HepG2 (cell line): ENCODE results near the genes SYNGR2 and BIRC5.

DNA sequence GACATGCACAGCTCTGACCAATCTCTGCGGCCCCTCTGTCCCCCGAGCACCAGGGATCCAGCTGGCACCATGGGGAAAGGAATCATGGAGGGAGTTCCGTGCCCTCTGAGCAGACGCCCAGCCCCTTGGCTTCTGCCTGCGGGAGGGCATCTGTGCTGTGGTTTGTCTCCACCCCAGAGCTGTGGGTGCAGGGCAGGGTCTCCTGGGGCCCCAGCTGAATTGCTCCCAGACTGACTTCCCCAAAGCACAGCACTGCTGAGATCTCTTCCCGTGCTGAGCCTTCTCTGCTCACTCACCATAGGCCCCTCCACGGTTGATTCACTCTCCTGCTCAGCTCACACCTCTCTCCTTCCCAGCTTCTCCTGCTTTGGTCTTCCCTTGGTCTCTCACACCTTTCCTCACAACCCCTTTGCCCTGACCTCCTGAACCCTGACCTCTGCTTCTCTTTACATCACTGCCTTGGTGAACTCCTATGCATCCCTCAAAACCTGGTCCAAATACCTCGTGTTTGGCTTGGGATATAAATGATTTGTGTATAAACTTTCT lies 124.7 kb downstream of the SEPTIN9 start:
- RRBS, 2 experiments = no CpG with 5 or more reads among the region's 8 CpGs
CAGE:
- cytosol, long polyA minus RNA = no peak
- cytosol, long polyA plus RNA = no peak
- long polyA plus RNA = no peak
- nucleus, long polyA minus RNA = no peak
- nucleus, long polyA plus RNA = no peak

- RRBS, 2 experiments = 91 to 97% methylated on average over 8 of the region's 32 CpGs
CAGE:
- cytosol, long polyA minus RNA = no peak
- cytosol, long polyA plus RNA = no peak
- long polyA plus RNA = no peak
- nucleus, long polyA minus RNA = no peak
- nucleus, long polyA plus RNA = no peak
Observed at GRCh38 chr17:77408850-77409756, 127.8 kb downstream of the SEPTIN9 start.

- RRBS, 2 experiments = 93 to 100% methylated on average over 2 of the region's 26 CpGs
CAGE:
- cytosol, long polyA minus RNA = no peak
- cytosol, long polyA plus RNA = no peak
- long polyA plus RNA = no peak
- nucleus, long polyA minus RNA = no peak
- nucleus, long polyA plus RNA = no peak
Observed at GRCh38 chr17:77417398-77418367, 136.4 kb downstream of the SEPTIN9 start.

DNA sequence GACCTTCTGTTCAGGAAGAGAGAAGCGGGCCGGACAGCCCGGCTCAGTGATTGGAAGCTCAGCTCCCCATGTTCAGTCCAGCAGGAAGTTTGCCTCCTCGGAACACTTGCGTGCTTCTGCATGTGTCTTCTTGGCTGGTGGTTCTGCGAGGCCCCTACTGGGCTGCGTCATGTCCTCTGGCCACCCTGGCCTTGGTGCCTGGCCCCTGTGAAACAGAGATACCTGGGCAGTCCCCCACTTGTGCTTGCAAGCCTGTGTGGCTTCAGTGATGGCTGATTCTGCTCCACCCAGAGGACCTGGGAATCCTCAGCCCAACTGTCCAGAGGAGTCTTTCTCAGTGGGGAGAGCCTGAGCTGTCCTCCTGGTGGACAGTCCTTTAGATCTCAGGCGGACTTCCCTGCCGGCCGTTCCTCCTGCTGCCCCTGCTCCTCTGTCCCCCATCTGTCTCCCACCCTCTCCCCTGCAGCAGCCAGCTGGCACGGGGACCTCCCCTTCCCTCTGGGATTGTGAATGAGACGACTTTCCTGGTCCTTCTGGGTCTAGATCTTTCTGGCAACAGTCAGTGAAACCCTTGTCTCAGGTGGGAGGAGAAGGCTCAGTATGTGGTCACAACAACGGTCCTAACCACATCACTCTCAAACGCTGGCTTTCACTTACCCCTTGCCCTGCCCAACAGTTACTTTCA lies 139.1 kb downstream of the SEPTIN9 start:
- RRBS, 2 experiments = 40% methylated on average over 2 of the region's 14 CpGs
CAGE:
- cytosol, long polyA minus RNA = no peak
- cytosol, long polyA plus RNA = no peak
- long polyA plus RNA = no peak
- nucleus, long polyA minus RNA = no peak
- nucleus, long polyA plus RNA = no peak

- RRBS, 2 experiments = no CpG with 5 or more reads among the region's 10 CpGs
CAGE:
- cytosol, long polyA minus RNA = no peak
- cytosol, long polyA plus RNA = no peak
- long polyA plus RNA = no peak
- nucleus, long polyA minus RNA = no peak
- nucleus, long polyA plus RNA = no peak
Observed at GRCh38 chr17:77472541-77473390, 191.5 kb downstream of the SEPTIN9 start.

GRCh38 chr17:77572014-77572691 lies 290.9 kb downstream of the SEPTIN9 start:
- RRBS, 2 experiments = no CpG with 5 or more reads among the region's 20 CpGs
CAGE:
- cytosol, long polyA minus RNA = no peak
- cytosol, long polyA plus RNA = no peak
- long polyA plus RNA = no peak
- nucleus, long polyA minus RNA = no peak
- nucleus, long polyA plus RNA = no peak

- RRBS, 2 experiments = 0 to 7% methylated on average over 2 of the region's 13 CpGs
CAGE:
- cytosol, long polyA minus RNA = no peak
- cytosol, long polyA plus RNA = no peak
- long polyA plus RNA = no peak
- nucleus, long polyA minus RNA = no peak
- nucleus, long polyA plus RNA = no peak
Observed at GRCh38 chr17:77601963-77602910, 320.9 kb downstream of the SEPTIN9 start.

- RRBS, 2 experiments = 21% methylated on average over 2 of the region's 4 CpGs; no CpG with 5 or more reads in 1 of the 2 experiments
CAGE:
- cytosol, long polyA minus RNA = no peak
- cytosol, long polyA plus RNA = no peak
- long polyA plus RNA = no peak
- nucleus, long polyA minus RNA = no peak
- nucleus, long polyA plus RNA = no peak
Observed at GRCh38 chr17:77810443-77810912, 148.0 kb upstream of the TNRC6C start.

- RRBS, 2 experiments = no CpG with 5 or more reads among the region's 6 CpGs
CAGE:
- cytosol, long polyA minus RNA = no peak
- cytosol, long polyA plus RNA = no peak
- long polyA plus RNA = no peak
- nucleus, long polyA minus RNA = no peak
- nucleus, long polyA plus RNA = no peak
Observed at GRCh38 chr17:77886788-77887313, 71.7 kb upstream of the TNRC6C start.

GRCh38 chr17:78131466-78131875 lies 900 bp downstream of the TMC8 start:
- RRBS, 2 experiments = 91 to 93% methylated on average over 12 of the region's 36 CpGs
CAGE:
- cytosol, long polyA minus RNA = no peak
- cytosol, long polyA plus RNA = no peak
- long polyA plus RNA = no peak
- nucleus, long polyA minus RNA = no peak
- nucleus, long polyA plus RNA = no peak

GRCh38 chr17:78141757-78142887 lies 4.1 kb upstream of the C17orf99 start:
- RRBS, 2 experiments = no CpG with 5 or more reads among the region's 31 CpGs
CAGE:
- cytosol, long polyA minus RNA = no peak
- cytosol, long polyA plus RNA = no peak
- long polyA plus RNA = no peak
- nucleus, long polyA minus RNA = no peak
- nucleus, long polyA plus RNA = no peak

- RRBS, 2 experiments = no CpG with 5 or more reads among the region's 12 CpGs
CAGE:
- cytosol, long polyA minus RNA = no peak
- cytosol, long polyA plus RNA = no peak
- long polyA plus RNA = no peak
- nucleus, long polyA minus RNA = no peak
- nucleus, long polyA plus RNA = no peak
Observed at GRCh38 chr17:78147210-78148096, 1.3 kb downstream of the C17orf99 start.

DNA sequence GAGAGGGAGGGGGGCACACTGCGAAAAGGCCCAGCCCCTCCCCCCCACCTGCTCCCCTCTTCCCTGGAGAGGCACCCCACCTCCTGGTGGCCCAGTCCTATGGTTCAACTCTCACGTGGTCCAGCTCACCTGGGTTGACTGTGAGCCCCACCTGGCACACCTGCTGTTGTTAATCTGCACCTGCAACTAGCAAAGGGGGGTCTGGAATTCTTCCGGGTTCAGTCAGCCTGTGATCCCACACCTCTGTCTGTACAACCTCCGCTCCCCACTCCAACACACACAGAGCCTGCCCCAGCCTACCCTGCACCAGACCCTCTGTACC lies 1.9 kb upstream of the SYNGR2 start:
- RRBS, 2 experiments = 13% methylated on average over 1 of the region's 4 CpGs; no CpG with 5 or more reads in 1 of the 2 experiments
CAGE:
- cytosol, long polyA minus RNA = no peak
- cytosol, long polyA plus RNA = no peak
- long polyA plus RNA = no peak
- nucleus, long polyA minus RNA = no peak
- nucleus, long polyA plus RNA = no peak

- RRBS, 2 experiments = 2 to 3% methylated on average over 31 to 39 of the region's 115 CpGs
CAGE:
- cytosol, long polyA minus RNA = no peak
- cytosol, long polyA plus RNA = start-site peak on the plus strand at chr17:78168545-78168599, 64 and 153 reads in 2 replicates
- long polyA plus RNA = start-site peak on the plus strand at chr17:78168567-78168600, 98 and 379 reads in 2 replicates
- nucleus, long polyA minus RNA = no peak
- nucleus, long polyA plus RNA = no peak
Observed at GRCh38 chr17:78168134-78169370, at the start of gene SYNGR2. Gene SYNGR2, plus strand, starts transcription at chr17:78168581.

- RRBS, 2 experiments = no CpG with 5 or more reads among the region's 19 CpGs
CAGE:
- cytosol, long polyA minus RNA = no peak
- cytosol, long polyA plus RNA = no peak
- long polyA plus RNA = no peak
- nucleus, long polyA minus RNA = no peak
- nucleus, long polyA plus RNA = no peak
Observed at GRCh38 chr17:78170706-78171189, 2.4 kb downstream of the SYNGR2 start.

- RRBS, 2 experiments = no CpG with 5 or more reads among the region's 16 CpGs
CAGE:
- cytosol, long polyA minus RNA = no peak
- cytosol, long polyA plus RNA = no peak
- long polyA plus RNA = no peak
- nucleus, long polyA minus RNA = no peak
- nucleus, long polyA plus RNA = no peak
Observed at GRCh38 chr17:78184108-78184753, 2.6 kb downstream of the TK1 start.

GRCh38 chr17:78185343-78185674 lies 1.5 kb downstream of the TK1 start:
- RRBS, 2 experiments = no CpG with 5 or more reads among the region's 5 CpGs
CAGE:
- cytosol, long polyA minus RNA = no peak
- cytosol, long polyA plus RNA = no peak
- long polyA plus RNA = no peak
- nucleus, long polyA minus RNA = no peak
- nucleus, long polyA plus RNA = no peak

- RRBS, 2 experiments = 3% methylated on average over 4 to 13 of the region's 67 CpGs
CAGE:
- cytosol, long polyA minus RNA = start-site peak on the plus strand at chr17:78214272-78214279, 1,981 reads
- cytosol, long polyA plus RNA = no peak
- long polyA plus RNA = start-site peak on the plus strand at chr17:78214251-78214293, 170 and 458 reads in 2 replicates
- nucleus, long polyA minus RNA = no peak
- nucleus, long polyA plus RNA = no peak
Observed at GRCh38 chr17:78213939-78215075, at the start of gene BIRC5. Gene BIRC5, plus strand, starts transcription at chr17:78214253.

- RRBS, 2 experiments = 20 to 21% methylated on average over 4 of the region's 8 CpGs
CAGE:
- cytosol, long polyA minus RNA = no peak
- cytosol, long polyA plus RNA = no peak
- long polyA plus RNA = no peak
- nucleus, long polyA minus RNA = no peak
- nucleus, long polyA plus RNA = no peak
Observed at GRCh38 chr17:78276510-78276882, 45.1 kb downstream of the TMEM235 start.

DNA sequence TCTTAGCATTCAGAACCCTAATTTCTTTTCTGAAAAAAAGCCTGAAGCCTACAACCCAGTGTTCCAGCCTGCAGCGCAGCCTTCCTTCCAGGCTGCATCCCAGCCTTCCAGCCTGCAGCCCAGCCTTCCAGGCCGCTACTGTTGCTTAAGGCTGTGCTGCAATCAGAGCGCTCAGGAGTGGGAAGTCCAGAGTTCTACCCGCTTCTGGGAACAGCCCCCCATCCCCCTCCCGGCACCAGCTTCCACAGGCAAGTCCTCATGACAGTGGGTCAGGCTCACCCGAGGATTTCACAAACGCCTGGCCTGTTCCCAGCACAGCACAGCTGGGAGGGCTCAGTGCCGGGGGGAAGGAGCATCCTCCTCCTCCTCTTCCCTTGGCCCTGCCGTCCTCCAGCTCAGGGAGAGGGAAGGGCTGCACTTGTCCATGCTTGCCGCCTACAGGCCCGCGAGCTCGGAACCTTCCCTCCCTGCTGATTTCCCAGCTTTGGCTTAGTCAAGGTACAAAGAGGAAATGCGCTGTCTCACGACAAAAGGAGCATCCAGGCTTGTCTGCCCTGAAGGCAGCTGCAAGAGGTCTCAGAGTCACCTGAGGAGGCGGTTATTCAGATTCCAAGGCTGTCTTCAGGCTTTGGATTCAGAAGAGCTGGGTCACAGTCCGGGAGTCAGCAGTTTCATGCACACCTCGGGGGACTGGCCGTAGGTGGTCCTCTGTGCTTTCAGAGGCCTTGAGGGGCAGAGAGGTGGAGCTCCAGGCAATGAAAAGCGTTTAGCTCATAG lies 8.3 kb downstream of the SOCS3 start:
- RRBS, 2 experiments = 0% methylated on average over 2 of the region's 20 CpGs; no CpG with 5 or more reads in 1 of the 2 experiments
CAGE:
- cytosol, long polyA minus RNA = no peak
- cytosol, long polyA plus RNA = no peak
- long polyA plus RNA = no peak
- nucleus, long polyA minus RNA = no peak
- nucleus, long polyA plus RNA = no peak